ENCODE results near the gene WIF1.

- PRO-cap = no peak
- RAMPAGE, long total RNA, 4 experiments = no peak in any of the 4 experiments
Observed at GRCh38 chr12:64670011-64670525, 59.8 kb downstream of the RASSF3 start.

DNA sequence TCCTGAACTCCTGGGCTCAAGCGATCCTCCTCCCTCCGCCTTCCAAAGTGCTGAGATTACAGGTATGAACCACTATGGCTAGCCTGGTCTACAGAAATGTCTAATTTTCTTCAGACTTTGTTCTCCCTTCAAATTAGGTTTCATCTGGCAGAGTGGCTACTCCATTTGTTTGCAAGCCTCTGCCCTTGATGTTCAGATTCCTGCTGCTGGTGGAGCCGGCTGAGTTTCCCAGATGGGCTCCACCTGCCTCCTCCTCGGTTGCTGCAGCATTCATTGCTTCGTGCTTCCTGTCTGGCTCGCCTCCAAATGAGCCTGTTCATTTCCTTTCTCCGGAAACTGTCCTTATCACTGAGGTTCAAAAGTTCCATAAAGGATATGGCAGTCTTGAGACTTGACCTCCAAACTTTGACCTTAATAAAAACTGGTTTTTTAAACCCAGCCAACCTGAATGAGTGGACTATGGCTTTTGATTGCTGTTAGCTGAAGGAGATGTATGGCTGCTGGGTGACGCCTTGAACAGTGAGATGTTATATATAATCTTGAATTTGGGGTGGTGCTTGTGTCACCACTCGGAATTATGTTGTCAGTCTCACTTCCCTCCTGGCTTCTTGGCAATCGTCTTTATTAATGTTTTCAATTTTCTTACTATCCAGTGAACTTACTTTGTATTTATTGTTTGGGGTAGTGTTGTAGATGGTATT is 62.6 kb downstream of the RASSF3 start:
- PRO-cap = no peak
- RAMPAGE, long total RNA, 4 experiments = no peak in any of the 4 experiments

GRCh38 chr12:64673679-64674510 is 63.6 kb downstream of the RASSF3 start:
- PRO-cap = no peak
- RAMPAGE, long total RNA, 4 experiments = no peak in any of the 4 experiments

- PRO-cap = no peak
- RAMPAGE, long total RNA, 4 experiments = no peak in any of the 4 experiments
Observed at GRCh38 chr12:64679139-64680103, 69.1 kb downstream of the RASSF3 start.

DNA sequence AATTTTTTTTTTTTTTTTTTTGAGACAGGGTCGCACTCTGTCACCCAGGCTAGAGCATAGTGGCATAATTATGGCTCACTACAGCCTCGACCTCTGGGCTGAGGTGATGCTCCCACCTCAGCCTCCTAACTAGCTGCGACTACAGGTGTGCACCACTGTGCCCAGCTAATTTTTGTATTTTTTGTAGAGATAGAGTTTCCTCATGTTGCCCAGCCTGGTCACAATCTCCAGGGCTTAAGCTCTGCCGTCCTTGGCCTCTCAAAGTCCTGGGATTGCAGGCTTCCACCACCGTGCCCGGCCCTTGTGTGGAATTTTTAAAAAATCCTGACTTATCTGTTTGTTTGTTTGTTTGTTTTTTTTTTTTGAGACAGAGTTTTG is 73.8 kb downstream of the RASSF3 start:
- PRO-cap = no peak
- RAMPAGE, long total RNA, 4 experiments = no peak in any of the 4 experiments

DNA sequence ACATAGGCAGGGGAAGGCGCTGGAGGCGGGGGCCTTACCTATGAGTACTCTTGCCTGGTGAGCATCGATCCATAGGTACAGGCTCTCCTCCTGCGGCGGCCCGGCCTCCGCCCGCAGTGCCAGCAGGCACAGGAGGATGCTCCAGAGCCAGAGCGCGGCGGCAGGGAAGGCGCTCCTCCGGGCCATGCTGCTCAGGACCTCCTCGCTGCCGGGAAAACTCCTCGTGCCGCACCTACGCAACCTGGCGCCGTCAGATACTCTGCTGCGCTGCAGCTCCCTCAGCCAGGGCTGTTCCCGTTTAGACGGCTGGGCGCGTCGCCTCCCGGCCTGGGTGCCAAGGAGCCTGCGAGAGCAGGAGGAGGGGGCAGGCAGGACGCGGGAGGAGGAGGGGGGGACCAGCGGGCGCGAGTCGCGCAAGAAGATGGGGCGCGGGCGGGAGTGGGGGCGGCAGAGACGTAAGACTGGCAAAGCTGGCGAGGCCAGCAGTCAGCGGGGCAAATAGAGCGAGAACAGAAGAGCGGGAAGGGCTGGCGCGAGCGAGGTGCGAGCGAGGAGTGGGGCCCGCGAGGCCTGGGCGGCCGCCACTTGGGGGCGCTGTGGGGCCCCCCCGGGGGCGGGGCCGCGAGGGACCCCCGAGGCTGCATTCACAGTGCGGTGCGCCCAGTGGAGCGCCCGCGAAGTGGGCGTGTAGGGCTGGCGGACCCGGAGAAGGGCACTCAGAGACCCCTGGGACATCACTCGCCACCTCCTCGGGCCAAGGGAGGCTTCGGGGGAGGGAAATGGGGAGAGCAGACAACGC is at the start of gene WIF1:
Gene WIF1, minus strand, starts transcription at position 300 of the 799 bp plus-strand sequence.
- PRO-cap = no peak
- RAMPAGE, long total RNA, 4 experiments = no peak in any of the 4 experiments

- PRO-cap = no peak
- RAMPAGE, long total RNA, 4 experiments = no peak in any of the 4 experiments
Observed at GRCh38 chr12:65279198-65279759, 796 bp downstream of the MSRB3 start.

- PRO-cap = no peak
- RAMPAGE, long total RNA, 4 experiments = no peak in any of the 4 experiments
Observed at GRCh38 chr12:65283850-65284637, 5.6 kb downstream of the MSRB3 start.

- PRO-cap = no peak
- RAMPAGE, long total RNA, 4 experiments = no peak in any of the 4 experiments
Observed at GRCh38 chr12:65556767-65557177, 267.5 kb upstream of the HMGA2 start.

- PRO-cap = no peak
- RAMPAGE, long total RNA, 4 experiments = no peak in any of the 4 experiments
Observed at GRCh38 chr12:65825380-65825861, 1.1 kb downstream of the HMGA2 start.

GRCh38 chr12:65926388-65927042 is 102.2 kb downstream of the HMGA2 start:
- PRO-cap = no peak
- RAMPAGE, long total RNA, 4 experiments = no peak in any of the 4 experiments

DNA sequence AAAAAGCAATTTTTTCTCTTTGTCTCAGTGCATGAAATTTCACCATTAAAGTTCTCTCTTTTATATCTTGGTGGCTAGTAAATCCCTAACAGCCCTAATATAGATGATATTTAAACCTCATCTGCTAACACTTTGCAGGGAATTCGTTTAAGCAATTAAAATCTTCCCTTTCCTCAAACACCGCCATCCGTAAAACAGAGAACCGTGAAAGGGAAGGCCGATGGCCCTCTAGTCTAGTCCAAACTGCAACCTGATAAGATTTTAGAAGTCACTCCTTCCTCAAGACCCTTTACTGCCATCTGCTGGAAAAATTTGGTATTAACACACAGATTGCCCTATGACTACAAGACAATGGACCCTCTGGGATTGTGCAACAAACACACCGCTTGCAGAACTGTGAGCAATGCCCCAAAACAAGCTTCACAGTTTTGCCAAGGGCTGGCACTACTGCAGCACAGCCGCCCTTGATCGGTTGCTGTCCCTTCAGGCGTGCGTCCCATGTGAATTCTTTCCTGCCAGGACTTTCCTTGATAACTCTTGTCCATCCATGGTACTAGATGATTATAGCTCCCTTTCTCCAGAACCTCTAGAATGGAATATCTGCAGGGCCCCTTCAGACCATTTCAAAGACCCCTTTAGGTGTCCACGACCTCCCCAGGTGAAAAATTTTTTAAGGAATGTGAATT is 23.1 kb downstream of the LLPH start:
- PRO-cap = no peak
- RAMPAGE, long total RNA, 4 experiments = no peak in any of the 4 experiments

DNA sequence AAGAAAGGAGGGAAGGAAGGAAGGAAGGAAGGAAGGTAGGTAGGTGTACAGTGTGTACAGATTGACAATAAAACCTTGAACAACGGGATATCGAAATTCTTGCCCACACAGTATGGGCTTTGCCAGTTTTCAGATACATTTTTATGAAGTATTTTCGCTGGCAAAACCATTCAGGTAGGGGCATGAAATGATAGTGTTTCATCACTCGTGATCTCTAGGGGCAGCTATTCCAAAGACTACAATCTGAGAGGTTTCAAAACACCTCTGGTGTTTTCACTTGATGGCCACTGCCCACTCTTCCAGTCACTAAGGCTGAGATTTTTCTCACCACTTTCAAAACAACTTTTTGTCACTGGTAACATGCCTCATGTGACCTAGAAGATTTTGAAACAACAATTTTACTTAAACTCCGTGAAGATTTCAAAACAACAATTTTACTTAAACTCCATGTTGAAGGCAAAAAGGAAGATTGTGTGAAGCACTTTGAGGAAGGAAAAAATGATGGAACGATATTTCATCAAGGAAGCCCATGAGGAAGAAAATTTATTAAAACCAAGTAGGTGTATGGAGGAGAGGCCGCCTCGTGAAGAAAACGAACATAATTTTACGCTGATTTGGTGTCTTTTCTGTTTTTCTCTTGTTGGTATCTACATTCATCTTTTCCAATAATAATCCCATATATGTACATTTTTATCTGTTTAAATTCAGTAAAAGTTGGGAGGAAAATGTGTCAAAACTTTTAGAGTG is 1.2 kb upstream of the IRAK3 start:
- PRO-cap = no peak
- RAMPAGE, long total RNA, 4 experiments = no peak in any of the 4 experiments

- PRO-cap = no peak
- RAMPAGE, long total RNA, 4 experiments = no peak in any of the 4 experiments
Observed at GRCh38 chr12:66190417-66191213, 1.6 kb downstream of the IRAK3 start.

DNA sequence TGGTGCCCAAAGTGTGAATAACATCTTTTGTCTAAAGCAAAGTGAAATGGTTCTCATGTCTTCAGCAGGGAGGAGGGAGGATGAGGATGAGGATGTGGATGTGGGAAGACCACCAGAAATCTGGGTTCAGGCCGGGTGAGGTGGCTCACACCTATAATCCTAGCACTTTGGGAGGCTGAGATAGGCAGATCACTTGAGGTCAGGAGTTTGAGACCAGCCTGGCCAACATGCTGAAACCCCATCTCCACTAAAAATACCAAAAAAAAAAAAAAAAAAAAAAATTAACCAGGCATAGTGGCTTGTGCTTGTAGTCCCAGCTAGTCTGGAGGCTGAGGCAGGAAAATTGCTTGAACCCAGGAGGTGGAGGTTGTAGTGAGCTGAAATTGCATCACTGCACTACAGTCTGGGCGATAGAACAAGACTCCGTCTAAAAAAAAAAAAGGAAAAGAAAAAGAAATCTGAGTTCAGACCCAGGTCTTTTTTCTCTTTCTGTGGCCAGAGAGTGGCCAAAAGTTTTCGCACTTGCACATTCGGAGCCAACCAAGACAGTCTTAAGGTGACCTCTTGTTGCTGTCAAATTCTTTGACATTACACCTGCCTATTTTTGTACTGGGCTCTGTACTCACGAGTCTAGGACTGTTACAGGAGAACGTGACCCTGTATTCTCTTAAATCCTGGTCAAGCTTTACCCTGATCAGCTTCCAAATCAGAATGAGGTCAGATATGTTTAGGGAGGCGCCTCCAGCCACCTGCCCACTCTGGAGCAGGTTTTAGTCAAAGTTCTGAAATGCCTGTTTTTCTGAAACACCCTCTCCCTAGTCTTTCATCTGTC is 47.3 kb downstream of the IRAK3 start:
- PRO-cap = no peak
- RAMPAGE, long total RNA, 4 experiments = no peak in any of the 4 experiments

GRCh38 chr12:66964545-66965374 is 285.9 kb upstream of the GRIP1 start:
- PRO-cap = no peak
- RAMPAGE, long total RNA, 4 experiments = no peak in any of the 4 experiments

DNA sequence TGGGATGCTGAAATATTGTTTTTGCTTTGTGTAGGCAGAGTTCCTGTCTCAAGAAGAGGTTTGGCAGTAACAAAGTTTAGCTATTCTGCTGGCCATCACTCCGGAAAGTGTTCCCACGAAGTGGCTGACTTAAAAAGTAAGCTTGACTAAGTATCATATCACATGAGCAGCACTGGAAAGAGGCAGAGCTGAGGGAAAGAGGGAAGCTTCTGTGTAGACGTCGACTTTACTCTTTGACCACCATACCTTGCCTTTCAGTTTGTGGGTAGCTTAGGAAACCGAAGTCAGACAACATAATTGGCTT is 85.3 kb downstream of the CAND1 start:
- PRO-cap = no peak
- RAMPAGE, long total RNA, 4 experiments = no peak in any of the 4 experiments

DNA sequence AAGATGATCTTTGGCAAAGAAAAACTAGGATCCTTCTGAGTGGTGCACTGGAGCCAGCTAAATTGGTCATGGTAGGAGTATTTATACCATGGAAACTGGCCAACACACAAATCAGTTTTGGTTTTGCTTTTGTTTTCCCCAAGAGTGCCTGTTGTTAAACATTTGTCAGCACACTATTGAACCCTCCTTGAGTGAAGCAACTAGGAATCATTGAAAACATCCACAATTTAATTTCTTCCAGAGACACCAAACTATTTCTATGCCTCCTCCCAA is 55.9 kb upstream of the DYRK2 start:
- PRO-cap = no peak
- RAMPAGE, long total RNA, 4 experiments = no peak in any of the 4 experiments

GRCh38 chr12:67657020-67657677 is 8.6 kb downstream of the DYRK2 start:
- PRO-cap = no peak
- RAMPAGE, long total RNA, 4 experiments = no peak in any of the 4 experiments

DNA sequence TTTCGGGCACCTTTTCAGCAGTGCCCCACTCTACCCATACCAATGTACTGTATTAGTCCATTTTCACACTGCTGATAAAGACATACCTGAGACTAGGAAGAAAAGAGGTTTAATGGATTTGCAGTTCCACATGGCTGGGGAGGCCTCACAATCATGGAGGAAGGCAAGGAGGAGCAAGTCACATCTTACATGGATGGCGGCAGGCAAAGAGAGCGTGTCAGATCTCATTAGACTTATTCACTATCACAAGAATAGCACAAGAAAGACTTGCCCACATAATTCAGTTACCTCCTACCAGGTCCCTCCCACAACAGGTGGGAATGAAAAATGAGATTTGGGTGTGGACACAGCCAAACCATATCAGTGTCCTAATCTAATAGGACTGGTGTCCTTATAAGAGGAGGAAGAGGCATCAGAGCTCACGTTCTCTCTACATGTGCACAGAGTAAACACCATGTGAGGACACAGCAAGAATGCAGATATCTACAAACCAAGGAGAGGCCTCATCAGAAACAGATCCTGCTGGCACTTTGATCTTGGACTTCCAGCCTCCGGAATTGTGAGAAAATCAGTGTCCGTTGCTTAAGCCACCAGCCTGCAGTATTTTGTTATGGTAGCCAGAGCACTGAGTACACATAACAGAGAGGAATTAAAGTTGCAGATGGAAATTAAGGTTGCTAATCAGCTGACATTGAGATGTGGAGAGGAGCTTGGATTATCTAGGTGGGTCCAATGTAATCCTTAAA is 25.9 kb downstream of the DYRK2 start:
- PRO-cap = no peak
- RAMPAGE, long total RNA, 4 experiments = no peak in any of the 4 experiments